ENCODE data around the gene COL13A1.

DNA sequence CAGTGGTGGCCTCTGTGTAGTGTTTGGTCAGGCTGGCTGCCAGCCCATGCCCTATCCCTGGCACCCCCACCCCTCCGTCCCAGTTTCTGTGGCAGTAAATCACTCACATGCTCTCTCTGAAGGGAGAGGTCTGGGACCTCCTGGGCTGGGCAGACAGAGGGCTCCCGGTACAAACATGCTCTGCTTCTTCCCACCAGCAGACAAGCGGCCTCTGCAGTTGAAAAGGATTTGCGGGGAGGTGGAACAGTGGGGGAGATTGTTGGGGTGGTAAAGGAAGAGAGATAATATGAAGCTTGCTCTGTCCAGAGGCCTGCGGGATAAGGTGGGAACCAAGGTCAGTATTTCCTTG, 79.6 kb downstream of the FAM241B start:
- PRO-cap: no peak

DNA sequence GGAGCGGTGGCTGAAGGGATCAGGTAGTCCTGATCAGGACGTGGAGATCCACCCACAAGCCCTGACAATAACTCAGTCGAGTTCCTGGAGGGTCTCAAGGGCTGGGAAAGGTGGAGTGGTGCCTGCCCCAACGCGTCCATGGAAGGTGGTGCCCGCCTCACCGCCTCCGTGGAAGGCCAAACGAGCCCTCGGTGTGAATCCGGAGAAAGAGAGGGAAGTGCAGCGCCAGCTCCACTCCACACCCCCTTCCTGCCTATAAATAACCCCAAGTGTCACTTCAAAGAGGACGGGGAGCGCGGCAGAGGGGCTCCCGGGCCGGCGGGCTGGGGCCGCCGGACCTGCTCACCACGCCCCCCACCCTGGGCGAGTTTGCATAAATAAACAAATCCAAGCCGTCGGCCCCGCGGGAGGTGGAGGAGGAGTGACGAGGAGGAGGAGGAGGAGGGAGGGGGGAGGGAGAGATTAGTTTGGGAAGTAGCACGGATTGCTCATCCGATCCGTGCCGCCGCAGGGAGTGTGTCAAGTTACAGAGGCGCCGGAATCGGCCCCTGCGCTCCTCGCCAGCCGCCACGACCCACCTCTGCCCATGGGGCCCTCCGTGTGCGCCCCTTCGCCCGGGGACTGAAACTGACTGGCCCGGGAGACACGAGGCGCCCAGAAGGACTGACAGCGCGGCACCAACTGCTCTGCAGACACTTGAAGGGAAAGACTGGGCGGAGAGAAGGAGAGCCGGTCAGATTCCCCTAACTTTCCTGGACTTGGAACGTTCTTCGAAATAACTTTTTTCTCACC, at the start of gene COL13A1:
Gene COL13A1 (plus strand): TSS at position 491 of the 792 bp plus-strand sequence.
- PRO-cap: no peak

DNA sequence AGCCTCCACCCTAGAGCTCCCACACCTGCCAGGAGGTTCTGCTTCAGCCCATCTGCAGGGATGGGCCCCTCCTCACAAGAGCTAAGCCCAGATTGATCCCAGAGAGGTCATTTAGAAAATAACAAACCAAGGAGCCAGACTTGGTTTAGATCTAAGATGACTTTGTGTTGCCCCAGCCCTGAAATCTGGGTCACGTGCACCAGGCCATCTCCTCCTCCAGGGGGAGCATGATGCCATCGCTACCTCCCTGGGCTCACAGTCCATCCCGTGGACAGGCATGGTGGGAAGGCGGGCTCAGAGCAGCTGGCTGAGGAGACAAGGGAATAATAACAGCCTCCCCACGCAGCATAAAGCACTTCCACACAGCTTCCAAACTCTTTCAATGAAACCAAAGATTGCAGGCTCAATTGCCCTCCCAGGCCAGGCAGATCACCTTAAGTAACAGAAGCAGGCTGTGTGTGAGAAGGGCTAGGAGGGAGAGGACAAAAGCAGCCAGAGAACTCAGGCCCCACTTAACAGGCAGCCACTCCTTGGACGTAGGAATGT, 99.9 kb downstream of the COL13A1 start:
- PRO-cap: no peak

DNA sequence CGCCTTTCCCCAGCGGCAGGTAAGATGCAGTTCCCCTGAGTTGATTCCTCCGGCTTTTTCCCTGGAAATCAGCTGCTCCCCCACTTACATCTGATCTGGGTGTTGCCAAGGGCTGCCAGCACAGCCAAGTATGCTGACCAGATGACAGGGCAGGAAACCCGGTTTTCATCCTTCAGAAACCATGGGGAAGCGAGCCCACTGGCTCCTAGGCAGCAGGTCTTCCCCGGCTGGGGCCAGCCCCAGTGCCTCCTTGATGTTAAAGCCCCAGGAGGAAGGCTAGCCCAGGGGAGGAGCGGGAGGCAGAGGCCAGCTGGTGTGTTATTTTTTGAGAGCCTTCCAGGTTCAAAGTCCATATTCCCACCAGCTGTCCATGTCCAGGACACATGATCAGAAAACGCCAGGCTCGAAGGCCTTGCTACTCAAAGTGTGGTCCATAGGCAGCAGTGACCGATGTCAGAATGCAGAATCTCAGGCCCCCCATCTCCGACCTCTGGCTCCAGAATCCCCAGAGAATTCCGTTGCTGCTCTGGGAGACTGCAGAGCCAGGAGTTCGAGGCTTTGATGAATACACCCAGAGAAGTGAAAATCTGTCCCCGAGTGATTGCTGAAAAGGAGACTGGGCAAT, 23.3 kb downstream of the AIFM2 start:
- PRO-cap: no peak

GRCh38 chr10:70151450-70151984, 5.0 kb upstream of the TYSND1 start:
- PRO-cap: no peak

GRCh38 chr10:70228011-70228525, 5.2 kb downstream of the PPA1 start:
- PRO-cap: no peak

DNA sequence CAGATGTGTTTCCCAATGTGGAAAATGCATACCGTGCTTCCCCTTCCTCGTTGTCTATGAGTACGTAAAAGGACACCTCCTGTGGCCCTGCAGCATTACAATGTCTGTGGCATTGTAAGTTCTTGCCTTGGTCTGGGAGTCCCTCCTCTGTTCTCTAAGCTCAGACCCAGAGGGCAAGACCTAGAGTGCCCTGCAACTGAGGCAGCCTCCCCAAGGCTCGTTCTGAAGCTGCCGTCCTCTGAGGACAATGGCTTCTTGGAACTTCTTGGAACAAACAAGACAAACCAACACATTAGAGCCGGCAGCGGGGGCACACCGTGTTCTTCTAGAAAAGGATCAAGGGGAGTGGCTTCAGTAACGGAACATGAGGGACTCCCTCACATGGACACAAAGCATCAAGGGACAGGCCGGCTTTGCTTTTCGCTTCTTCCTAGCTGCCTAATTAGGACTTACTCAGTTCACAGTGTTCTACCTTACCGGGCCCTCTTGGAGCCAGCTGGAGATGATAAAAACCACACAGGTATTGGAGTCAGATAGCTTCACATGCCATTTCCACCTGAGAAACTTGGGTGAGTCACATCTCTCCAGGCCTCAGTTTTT, 20.9 kb upstream of the PPA1 start:
- PRO-cap: no peak

DNA sequence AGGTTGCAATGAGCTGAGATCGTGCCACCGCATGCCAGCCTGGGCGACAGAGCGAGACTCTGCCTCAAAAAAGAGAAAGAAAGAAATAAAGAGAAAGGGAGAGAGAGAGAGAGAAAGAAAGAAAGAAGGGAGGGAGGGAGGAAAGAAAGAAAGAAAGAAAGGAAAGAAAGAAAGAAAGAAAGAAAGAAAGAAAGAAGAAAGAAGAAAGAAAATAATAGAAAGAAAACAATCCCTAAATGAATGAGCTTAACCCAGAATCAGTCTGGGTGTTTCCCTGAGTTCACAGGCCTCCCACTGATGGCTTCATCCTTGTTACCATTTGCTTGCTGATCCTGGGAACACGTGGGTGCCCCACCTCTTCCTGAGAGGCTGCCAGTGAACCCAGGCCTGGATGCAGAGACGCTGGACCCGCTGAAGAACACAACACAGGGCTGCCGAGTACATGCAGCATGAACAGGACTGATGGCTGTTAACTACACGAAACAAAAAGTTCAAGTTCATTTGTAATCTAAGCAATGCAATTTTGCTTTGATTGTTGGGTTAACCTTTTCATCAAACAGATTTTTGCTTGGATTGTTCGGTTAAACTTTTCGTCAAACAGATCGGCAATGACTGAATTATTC, 11.6 kb downstream of the NPFFR1 start:
- PRO-cap: no peak

DNA sequence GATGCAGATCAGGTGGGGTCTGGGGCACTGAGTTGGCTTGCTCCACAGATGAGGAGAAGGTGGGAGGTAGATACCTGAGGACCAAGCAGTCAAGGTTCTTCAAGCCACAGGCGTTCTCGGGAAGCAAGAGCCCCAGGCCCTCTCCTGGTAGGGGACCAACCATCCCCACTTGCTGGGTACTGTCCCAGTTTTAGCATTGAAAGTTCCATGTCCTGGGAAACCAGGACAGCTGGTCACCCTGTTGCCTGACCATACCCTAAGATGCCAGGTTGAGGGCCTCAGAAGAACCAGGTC, 16.2 kb upstream of the NPFFR1 start:
- PRO-cap: no peak

GRCh38 chr10:70433542-70434086, 7.9 kb downstream of the NODAL start:
- PRO-cap: no peak

GRCh38 chr10:70445601-70446532, 4.4 kb upstream of the NODAL start:
- PRO-cap: no peak

- PRO-cap: no peak
These were observed 18.2 kb upstream of the NODAL start for GRCh38 chr10:70459604-70460242.

DNA sequence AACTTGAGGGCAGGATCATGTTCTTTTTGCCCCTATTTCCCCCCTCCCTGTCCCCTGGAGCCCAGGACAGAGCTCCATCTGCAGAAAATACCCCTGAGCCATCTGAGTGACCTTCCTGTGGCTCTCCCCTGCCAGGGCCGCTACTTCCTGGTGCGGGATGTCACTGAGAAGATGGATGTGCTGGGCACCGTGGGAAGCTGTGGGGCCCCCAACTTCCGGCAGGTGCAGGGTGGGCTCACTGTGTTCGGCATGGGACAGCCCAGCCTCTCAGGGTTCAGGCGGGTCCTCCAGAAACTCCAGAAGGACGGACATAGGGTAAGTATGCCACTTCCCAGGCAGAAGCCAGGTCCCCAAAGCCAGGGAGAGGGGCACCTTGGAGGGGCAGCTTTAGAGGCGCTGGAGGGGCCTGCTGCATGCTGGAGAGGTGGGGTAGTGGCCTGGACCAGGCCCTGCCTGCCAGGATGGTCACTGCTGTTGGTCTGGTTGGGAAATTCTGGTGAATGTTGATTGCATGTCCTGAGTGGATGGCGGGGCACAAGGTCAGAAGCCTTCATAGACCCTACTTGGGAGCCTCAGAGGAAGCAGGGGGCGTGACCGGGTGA, 51.3 kb downstream of the PALD1 start:
- PRO-cap: no peak

- PRO-cap: no peak
These were observed 28.9 kb downstream of the PRF1 start for GRCh38 chr10:70573620-70574148.

- PRO-cap: no peak
These were observed 42.7 kb downstream of the TBATA start for GRCh38 chr10:70742376-70743039.

DNA sequence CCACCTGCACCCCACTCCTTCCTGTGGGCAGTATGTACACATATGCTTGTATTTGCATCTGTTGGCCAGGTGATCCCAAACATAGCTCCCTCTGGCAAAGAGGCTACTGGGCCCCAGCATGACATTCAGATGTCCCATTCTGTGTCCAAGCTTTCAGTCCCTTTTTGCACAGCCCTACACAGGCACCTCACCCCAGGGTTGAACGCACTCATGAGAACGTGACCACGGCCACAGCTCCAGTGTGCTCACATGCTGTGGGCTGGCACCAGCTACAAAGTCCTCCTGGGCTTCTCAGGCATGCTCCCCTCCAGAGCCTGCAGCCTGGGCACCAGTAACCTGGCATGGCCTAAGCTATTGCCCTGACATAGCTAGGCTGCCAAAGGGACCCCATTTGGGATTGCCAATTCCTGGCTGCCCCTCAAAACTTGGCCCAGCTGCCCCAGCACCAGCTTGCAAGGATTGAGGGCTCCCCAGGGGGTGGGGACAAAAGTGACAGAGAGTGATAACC, 36.6 kb downstream of the UNC5B start:
- PRO-cap: no peak

DNA sequence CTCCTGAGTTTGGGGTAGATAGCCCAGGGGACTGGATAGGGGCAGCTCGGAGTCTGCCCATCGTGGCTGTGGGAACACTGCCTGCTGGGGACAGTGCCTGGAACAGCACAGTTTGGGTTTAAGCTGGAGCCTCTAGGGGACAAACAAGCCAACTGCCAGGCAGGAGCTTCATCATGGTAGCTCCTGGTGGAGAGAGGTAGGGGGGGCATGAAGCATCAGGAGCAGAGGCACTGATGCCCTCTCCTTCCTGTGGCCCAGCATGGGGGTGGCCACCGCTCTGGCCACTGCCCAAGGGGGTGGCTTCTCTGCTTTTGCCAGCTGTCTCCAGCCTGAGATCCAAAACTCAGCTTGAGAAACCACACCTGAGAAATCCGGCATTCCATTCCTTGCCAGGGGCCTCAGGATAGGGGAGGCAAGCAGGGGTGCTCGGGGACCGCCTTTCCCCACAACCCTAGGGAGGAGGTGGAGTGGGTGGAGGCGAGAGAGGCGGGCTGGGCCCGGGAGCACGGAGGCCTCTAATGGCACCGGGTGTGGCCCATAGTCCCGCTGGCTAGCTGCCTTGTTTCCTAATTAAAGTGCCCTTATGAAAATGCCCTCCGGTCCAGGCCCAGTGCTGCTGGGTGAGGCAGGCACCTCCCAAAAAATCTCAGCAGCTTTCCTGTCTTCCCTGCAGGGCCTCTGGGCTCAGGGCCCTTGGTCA, 47.6 kb downstream of the UNC5B start:
- PRO-cap: no peak

- PRO-cap: no peak
These were observed 51.2 kb downstream of the UNC5B start for GRCh38 chr10:71263212-71264239.

DNA sequence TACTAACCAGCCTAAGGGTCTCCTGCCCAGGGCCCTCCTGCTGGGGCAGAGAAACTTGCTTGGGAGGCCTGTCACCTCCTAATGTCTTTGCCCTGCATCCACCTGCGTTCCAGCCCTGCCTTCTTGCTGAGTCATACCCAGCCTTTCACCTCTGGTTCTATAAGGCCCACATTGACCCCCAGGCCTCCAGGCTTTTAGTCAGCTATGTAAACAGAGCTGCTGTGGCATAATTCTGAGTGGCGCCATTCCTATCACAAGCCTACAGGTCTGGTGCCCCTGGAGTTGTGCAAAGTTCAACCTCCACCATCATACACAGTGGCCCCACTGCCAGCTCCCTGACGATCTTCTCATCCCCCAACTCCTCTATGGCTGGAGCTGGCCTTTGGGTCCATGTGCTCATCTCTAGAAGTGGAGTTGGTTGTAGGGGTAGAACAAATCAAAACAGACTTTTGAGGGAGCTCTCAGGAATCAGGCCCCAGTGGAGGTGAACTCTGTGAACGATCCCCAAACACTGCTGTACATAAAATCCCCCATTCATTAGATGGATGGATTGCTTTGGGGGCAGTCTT, 21.1 kb downstream of the SLC29A3 start:
- PRO-cap: no peak

DNA sequence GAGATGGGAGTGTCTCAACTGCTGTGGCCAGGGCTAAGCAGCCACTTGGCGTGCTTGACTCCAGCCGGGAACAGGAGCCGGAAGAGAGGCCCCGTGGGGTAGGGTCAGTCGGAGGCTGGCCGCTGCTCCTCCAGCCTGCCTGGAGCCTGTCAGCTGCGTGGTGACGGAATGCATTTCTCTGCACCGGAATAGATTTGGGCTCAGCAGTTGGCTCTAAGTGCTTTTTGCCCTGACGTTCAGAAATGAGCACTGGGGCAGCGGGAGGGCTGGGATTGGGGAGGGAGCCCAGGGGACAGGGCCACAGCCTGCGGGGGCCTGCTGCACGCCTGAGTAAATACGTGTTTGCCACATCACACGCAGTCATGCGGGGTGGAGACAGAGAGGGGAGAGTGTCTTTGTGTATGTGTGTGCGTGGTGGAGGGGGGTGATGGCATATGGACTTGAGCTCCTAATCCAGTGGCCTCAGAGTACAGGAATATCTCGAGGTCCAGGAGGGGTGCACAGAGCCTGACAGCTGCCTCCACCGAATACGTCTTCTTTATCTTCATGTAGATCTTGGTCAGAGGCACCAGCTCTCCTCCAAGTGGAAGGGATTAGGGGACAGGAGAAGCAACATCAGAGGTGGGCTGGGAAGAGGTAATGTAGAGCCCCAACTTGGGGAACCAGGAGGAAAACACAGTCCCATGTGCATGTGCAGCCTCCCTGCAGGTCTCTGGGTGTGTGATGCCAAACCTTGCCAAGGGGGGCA, 151.3 kb downstream of the CDH23 start:
- PRO-cap: bidirectional peak, plus-strand start at position 107 of the sequence, minus-strand start at position 72 of the sequence

All from left cardiac atrium (tissue), 1 donor.